ENCODE results near the genes IKZF2, ABCA12, XRCC5 and RPL37A.

DNA sequence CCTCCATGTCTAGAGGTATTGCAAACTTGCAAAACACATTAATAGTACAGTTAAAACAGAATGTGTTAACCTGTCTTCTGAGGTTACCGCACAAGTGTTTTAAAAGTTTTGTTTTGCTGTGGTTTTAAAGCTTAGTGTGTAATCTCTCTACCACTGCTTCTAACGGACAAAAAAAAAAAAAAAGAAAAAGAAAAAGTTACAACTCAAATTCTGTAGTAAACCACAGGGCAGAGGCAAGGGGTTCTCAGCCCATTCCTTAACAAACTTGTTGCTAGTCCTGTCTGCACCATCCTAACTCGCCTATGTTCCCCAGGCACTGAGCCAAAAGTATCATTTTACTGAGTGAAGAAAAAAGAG is 47.3 kb downstream of the IKZF2 start:
- PRO-cap, result no peak

- PRO-cap, result bidirectional peak, plus-strand start at chr2:213151925, minus-strand start at chr2:213151603; bidirectional peak, plus-strand start at chr2:213152270, minus-strand start at chr2:213152334
Measured at GRCh38 chr2:213151459-213152402, at the start of gene IKZF2. IKZF2 (minus strand) TSS chr2:213151612.

DNA sequence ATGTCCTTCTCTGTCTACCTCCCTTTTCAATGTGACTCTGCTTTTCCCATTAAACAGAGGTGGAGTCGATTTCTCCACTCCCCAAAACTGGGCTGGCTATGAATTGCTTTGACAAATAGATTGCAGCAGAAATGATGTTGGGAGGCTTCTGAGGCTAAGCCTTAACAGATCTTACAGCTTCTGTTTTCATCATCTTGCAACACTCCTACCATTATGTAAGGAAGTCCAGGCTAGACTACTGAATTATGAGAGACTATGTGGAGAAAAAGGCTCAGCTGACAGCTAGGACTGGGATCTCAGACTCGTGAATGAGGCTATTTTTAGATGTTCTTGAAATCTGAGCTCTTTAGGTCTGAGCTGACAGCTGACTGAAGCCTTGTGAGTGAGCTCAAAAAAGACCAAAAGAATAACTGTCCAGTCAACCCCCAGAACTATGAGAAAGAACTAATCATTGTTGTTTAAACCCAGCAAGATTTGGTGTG is 70.3 kb downstream of the VWC2L start:
- PRO-cap, result no peak

GRCh38 chr2:214497547-214497981 is 86.7 kb downstream of the VWC2L start:
- PRO-cap, result no peak

- PRO-cap, result no peak
Measured at GRCh38 chr2:215137647-215138829, at the start of gene ABCA12. ABCA12 (minus strand) TSS chr2:215138626.

- PRO-cap, result no peak
Measured at GRCh38 chr2:215346681-215347033, 34.8 kb downstream of the ATIC start.

- PRO-cap, result no peak
Measured at GRCh38 chr2:215386653-215387056, 49.2 kb downstream of the FN1 start.

DNA sequence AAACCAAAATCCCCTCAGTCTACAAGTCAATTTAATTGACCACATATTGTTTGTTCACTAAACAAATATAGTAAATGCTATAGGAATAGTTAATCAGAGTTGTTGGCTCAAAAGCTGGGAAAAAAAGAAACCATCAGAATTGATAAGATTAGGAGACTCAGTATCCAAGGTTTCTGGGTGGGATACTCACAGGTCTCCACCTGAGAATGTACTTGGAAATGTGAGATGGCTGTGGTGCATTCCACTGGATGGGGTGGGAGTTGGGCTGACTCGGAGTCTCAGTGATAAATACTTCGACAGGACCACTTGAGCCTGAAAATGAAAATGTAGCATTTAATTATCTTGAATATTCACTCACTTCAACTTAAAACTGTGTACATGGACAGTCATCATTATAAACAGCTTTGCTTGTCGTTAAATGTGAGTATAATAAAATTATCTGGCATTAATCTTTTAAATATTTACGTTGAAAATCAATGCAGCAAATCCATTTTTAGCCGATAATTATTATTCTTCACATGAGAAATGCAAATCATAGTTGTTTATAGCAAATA is 21.1 kb downstream of the FN1 start:
- PRO-cap, result no peak

- PRO-cap, result no peak
Measured at GRCh38 chr2:215900354-215900688, 113.0 kb downstream of the MREG start.

DNA sequence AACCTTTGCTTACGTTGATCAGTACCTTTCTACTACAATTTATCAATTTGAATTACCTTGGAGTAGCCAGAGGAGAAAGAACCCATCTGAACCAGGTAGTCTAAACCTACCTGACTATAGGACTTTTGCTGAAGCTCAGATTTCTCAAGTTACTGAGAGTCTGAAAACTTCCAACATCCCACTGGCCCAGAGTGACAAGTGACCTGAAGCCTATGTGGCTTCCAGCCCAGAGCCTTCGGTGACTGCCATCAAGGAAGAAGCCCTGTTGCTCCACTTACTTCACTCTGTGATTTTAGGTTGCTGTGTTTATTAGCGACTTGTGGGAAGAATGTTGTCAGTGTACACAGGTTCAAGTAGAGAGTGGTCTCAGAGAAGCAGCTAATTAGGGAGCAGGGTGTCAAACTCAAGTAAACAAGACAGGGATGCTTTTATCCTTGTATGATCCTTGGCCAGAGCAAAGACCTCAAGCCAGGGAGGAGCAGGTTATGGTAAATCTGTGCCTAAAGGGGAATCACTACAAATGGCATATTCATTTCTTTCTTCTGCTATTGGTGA is 109.6 kb downstream of the MREG start:
- PRO-cap, result no peak

DNA sequence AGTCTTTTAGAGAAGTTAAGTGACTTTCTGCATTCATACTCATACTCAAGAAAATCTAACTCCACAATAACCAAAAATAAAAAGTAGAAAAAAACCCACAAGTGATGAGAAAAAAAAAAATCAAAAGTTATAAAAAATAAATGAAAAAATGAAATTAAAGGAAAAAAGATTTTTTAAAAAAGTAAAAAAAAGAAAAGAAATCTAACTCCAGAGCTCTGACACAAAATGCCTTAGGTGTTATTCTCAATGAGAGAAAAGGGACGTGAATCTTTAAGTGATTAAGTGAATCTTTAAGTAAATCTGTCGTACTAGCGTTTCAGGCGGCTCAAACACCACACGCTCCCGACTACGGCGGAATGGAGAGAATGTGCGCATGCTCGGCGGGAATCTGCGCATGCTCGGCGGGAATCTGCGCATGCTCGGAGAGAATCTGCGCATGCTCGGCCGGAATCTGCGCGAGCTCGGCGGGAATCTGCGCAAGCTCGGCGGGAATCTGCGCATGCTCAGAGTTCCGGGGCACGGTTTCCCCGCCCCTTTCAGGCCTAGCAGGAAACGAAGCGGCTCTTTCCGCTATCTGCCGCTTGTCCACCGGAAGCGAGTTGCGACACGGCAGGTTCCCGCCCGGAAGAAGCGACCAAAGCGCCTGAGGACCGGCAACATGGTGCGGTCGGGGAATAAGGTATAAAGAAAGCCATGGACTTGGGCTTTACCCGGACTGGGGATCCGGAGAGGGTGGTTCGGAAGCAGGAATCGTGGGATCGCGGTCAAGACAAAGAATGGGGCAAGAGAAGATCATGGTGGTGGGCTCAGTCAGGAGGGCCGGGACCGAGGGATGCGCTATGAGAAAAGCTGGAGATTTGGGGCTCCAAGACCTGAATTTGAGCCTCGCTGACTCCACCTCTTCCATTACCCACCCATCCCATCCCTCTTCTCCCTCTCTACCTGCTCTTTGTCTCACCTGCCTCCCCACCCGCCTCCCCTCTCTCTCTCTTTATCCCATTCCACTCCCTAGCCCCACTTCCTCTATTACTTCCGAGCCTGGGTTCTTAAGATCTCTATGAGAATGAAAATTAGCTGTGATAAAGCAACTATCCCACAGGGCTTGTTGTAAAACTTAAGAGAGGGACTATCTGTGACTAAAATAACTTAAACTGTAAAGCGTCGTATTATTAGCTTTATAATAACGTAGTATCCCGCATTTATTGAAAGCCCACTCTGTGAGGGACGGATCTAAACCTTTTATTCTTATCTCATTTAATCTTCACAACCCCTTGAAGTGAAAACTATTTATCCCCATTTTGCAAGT is at the start of gene XRCC5:
Gene XRCC5 (plus strand): TSS at position 570 of the 1,306 bp plus-strand sequence.
- PRO-cap, result bidirectional peak, plus-strand start at position 602 of the sequence, minus-strand start at position 353 of the sequence

DNA sequence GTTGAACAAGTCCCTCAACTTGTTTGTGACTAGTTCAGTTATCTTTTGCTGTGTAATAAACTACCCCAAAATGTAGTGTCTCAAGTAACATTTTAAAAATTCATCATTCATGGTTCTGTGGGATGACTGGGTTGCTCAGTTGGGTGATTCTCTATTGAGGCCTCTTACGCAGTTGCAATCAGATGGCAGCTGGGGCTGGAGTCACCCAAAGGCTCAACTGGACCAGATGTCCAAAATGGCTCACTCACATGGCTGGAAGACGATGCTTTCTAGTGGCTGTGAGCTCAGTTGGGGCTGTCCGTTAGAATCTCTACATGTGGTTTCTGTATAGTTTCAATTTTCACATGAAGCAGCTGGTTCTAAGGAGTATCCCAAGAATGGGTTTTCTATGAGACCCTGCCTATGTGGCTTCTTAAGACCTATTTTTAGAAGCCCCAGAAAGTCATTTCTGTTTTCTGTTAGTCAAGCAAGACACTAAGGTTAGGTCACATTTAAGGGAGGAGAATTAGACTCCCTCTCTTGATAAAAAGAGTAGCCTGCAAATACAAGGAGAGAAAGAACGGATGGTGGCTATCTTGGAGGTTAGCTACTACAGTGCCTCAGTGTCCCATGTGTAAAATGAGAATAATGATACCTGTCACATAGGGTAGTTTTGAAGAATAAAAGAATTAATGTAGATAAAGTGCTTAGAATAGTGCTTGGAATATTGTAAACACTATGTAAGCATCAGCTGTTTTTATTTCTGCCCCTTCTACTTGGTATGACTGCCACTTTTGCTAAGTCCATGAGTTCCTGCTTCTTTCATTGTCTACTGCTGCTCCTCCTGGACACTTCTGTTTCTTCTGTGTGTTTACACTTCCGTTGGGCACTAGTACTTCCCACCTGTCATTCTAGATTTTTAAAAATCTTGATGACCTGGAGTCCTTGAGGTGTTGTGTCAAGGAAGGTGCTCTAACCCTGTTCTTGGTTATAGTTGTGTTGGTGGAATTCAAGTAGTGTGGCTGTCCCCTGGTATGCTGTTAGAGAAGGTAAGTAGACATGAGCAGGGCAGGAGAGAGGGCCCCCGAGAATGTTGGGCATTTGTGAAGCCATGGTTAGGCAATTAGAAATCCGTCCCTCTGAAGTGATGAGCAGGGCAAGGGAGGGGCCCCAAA is 4.7 kb downstream of the XRCC5 start:
- PRO-cap, result no peak

DNA sequence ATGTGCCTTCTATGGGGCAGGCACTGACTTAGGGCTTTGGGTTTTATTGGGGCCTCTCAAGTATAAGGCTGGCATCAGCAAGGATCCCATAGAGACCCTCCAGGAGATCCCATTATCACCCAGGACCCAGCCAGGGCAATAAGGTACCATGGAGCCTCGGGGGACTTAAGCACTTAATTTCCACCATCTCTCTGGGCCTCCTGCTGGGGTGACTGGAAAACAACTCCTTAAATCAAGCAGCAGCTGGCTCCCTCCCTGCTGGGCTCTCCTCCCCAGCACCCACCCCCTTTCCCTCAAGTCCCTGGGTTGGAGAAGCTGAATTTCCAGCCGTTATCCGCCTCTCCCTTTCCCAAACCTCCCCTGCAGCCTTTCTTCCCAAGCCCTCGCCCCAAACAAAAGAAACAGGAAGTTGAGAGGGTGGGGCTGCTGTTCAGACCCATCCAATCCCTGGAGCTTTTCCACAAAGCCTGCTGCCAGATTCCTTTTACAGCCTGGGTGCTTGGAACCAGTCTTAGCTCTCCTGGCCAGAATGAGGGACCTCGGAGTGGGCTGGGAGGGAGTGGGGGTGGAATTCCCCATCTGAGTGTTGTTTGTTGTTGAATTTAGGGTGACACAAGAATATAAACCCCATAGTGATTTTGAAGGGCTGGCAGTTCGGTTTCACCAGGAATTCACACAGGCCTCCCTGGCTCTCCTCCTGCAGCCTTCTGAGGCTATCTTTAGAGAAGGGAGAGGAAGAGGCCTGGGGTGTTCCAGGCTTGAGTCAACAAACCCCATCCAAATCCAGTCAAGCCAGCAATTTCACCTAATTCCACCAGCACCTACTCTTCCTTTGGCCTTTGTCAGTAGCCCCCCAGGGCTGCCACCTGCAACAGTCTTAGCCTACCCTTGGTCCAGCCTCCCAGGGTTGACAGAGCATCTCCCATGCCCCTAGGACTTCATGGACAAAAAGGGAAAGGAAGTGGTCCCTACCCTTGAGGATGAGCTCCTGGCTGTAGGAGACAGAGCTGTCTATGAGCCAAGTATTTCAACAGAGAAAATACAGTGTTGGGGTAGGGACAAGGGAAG is 32.2 kb downstream of the MARCHF4 start:
- PRO-cap, result bidirectional peak, plus-strand start at position 473 of the sequence, minus-strand start at position 394 of the sequence

- PRO-cap, result bidirectional peak, plus-strand start at chr2:216498844, minus-strand start at chr2:216498781
Measured at GRCh38 chr2:216498580-216499670, at the start of gene RPL37A. RPL37A (plus strand) TSS chr2:216498844.

DNA sequence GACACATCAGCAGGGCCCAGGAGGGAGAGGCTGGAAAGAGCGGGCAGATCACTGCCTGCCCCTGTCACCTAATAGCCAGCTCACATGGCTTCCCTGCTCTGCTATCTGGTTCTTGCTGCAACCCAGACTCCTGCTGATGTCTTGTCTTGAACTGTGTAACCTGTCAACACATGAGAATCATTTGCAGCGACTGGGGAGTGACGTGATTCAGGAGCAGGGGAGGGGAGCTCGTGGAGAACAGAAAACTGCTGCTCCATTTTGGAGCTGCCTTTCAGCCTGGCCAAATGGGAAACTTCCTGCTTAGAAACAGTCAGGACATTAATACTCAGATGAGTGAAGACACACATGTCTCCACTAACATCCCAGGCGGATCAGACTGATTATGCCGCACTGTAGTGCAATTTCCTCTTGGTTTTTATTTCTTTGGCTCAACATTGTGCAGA is 38.1 kb downstream of the RPL37A start:
- PRO-cap, result no peak

GRCh38 chr2:216549904-216550476 is 51.3 kb downstream of the RPL37A start:
- PRO-cap, result no peak

DNA sequence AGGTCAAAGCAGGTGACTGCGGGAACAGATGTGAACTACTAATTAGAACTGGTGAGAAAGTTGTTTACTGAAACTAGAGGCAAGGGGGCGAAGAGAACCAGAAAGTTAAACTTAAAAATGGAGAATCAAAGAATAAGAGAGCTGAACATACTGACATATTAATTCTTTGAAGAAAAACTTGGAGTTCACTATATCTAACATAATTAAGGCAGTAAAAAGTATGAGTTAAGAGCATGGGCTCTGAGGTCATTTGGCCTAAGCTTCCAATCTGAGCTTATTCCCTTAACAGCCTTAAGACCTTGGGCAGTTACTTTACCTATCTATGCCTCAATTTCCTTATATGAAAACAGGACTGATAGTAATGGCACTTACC is 66.9 kb downstream of the RPL37A start:
- PRO-cap, result no peak

- PRO-cap, result no peak
Measured at GRCh38 chr2:216571966-216572299, 61.3 kb upstream of the IGFBP2 start.

DNA sequence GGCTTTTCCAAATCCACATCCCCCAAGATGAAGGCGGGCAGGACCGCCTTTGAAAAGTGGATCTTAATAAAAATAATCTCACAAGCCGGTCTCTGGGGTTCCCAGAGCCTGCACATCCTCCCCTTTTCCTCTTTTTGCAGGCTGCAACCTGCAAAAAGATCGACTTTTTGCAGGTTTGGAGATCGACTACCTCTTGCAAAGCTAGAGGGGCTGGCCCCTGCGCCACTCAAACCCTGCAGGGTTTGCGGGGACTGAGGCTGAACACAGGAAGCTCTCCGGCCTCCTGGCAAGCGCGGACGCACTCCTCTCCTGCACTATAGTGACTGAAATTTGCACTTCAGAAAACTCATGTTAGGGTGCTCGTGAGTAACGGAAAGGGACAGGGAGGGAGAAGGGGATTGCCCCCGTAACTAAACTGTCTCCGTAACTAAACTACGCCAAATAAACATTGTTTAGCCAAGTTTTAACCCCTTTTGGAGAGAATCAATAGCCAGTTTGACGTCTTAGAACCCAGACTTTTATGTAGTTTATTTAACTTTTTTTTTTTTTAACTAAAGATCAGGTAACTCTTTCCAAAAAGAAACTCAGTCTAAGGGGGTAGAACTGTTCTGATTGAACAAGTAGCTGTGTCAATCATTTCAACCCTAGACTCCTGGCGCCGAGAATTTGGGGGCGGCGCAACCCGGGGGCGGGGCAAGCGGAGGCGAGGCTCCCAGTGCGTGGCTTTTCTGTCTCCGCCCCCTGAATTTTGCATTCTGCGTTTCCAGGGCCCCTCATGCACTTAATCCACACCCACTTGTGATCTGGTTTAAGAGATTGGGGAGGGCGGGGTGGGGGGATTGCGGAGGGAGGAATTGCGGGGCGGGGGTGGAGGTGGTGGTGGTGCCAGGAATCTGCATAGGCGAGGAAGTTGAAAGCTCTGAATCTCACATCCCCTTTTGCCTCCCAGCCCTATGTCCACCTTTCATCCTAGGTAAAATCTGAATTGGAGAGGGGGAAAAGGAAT is 2.4 kb downstream of the IGFBP5 start:
- PRO-cap, result bidirectional peak, plus-strand start at position 229 of the sequence, minus-strand start at position 129 of the sequence; bidirectional peak, plus-strand start at position 753 of the sequence, minus-strand start at position 663 of the sequence

DNA sequence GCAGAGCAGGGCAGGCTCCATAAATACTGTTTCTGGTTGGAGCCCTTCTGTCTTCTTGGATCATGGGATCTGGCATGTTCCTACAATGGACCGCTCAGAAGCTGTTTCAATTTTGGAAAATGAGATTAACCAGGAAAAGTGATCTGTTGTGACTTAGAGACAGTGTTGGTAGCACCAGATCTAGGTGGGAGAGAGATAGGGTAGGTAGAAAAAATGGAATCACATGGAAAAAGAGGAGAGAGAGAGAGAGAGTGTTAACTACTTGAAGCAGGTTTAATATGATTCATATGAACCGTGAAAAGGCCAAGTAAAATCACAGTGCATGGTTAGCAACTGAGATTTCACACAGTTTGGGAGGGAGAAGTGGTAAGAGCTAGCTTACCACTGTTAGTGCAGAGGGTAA is 4.9 kb upstream of the IGFBP5 start:
- PRO-cap, result no peak

Measured in osteocyte (in vitro differentiated cells).